HGPS cell (cell line): ENCODE results near the genes STXBP1, FPGS and ENG.

- RRBS = 6% methylated on average over 3 of the region's 6 CpGs
Observed at GRCh38 chr9:127539571-127540017, 29.3 kb downstream of the NIBAN2 start.

- RRBS = no CpG with 5 or more reads among the region's 12 CpGs
Observed at GRCh38 chr9:127549034-127549740, 19.7 kb downstream of the NIBAN2 start.

GRCh38 chr9:127561519-127562435, 7.1 kb downstream of the NIBAN2 start:
- RRBS = no CpG with 5 or more reads among the region's 20 CpGs

DNA sequence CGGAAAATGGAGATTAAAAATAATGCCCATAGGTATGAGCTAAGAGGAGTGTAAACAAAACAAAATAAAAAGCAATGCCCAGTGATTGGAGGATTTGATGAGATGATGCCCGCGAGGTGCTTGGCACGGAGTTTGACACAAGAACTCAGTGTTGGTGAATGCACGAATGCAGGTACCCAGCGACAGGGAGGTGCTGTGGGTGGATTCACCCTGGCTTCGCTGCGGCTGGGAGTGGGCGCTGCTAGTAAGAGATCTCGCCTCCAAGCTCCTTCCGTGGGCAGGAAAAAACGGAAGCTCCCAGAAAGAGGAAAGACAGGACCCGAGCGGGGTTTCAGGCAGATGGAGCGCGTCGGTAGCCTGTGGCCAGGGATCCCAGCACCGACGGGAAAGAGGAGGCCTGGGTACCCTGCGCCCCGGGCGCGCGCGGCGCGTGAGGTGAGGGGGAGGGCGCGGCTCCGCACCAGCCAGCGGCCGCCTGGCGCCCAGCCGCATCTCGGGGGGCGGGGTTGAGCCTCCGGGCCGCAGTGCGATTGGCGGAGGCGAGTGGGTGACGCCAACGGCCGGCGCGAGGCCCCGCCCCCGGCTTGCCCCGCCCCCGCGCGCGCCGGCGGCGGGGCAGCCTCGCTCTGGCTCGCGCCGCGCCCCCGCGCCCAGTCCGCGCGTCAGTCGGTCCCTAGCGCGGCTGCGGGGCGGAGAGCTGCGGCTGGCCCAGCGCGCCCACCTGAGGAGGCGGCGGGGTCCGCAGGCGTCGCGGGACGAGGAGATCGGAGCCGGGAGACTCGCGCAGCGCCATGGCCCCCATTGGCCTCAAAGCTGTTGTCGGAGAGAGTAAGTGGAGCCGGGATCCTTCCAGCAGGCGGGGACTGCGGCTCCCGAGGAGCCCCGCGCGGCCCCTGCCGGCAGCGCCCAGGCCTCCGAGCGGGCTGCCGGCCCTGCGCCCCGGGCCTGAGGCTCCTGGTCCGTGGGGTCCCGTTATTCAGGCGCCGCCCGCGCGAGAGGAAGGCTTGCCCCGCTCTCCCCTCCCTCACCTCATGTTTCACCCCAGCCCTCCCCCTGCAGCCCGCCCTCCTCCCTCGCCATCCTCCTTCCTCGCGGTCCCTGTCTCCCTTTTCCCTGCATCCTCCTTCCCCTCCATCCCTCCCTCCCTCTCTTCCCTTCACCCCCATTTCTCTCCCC, at the start of gene STXBP1:
Gene STXBP1 (plus strand): TSS at position 665 of the 1,176 bp plus-strand sequence.
- RRBS = 1% methylated on average over 32 of the region's 113 CpGs

DNA sequence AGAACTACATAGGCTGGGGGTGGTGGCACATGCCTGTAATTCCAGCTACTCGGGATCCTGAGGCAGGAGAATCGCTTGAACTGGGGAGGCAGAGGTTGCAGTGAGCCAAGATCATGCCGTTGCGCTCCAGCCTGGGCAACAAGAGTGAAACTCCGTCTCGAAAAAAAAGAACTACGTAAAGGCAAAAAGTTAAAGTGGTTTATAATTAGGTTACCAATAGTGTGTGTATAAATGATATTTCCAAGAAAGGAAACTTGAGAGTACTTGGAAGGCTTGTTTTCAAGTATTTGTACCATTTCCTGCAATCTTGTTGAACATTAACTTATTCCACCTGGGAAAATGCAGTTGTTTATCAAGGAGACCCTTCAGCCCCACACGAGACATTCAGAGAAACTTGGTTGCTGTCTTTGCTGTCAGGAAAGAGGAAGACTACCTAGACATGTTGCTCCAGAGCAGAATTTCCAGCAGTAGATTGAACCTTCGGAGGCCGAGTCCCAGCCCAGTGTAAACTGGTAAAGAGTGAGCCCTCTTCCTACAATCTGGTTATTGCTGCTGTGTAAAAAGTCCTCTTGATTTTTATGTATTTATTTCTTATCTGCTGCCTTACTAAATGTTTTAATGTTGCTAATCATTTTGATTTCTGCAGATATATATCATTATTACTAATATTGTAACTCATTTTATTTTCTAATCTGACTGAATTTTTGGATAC, 30.1 kb downstream of the STXBP1 start:
- RRBS = no CpG with 5 or more reads among the region's 10 CpGs

DNA sequence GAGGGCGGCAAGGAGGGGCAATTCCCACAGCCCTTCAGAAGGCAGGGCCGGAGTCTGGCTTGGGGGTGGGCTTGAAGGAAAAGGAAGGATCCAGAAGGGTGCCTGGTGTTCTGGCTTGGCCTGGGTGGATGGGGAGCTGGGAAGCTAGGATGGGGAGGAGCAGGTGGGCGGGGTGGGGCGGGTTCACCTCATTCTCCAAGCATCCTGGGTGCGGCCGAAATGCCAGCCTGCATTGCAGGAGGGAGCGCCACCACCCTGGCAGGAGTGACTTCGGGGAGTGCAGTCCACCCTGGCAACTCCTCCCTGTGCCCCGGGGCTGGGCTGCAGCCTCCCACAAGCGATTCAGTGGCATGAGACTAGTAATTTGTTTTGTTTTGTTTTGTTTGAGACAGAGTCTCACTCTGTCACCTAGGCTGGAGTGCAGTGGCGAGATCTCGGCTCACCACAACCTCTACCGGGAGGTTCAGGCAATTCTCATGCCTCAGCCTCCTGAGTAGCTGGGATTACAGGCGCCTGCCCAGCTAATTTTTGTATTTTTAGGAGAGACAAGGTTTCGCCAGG, 5.5 kb downstream of the TTC16 start:
- RRBS = no CpG with 5 or more reads among the region's 15 CpGs

GRCh38 chr9:127742272-127743042, 7.4 kb upstream of the TOR2A start:
- RRBS = 29% methylated on average over 4 of the region's 43 CpGs

GRCh38 chr9:127777364-127778006, 981 bp downstream of the SH2D3C start:
- RRBS = no CpG with 5 or more reads among the region's 18 CpGs

DNA sequence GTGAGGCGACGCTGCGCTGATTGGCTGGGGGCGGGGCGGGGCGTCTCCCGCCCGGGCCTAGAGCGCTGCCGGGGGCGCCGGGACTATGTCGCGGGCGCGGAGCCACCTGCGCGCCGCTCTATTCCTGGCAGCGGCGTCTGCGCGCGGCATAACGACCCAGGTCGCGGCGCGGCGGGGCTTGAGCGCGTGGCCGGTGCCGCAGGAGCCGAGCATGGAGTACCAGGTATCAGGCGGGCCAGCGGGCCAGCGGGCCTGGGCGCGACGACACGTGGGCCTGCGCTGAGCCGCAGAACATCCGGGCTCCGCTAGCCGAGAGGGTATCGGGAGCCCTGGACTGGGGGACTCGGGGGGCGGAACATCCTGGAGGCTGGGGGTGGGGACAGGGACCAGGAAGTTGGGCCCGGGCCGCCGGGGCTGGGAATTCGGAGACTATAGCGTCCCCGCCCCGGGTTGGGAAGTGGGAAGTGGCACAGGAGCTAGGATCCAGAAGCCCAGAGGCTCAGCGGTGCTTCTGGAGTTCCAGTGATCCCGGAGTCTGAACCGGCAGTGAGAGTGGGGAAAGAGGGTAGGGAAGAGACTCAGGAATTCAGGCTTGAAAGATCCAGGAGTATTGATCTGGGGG, at the start of gene FPGS:
Gene FPGS (plus strand): TSS at position 43 of the 622 bp plus-strand sequence.
- RRBS = 1% methylated on average over 32 of the region's 60 CpGs

- RRBS = 74% methylated on average over 14 of the region's 58 CpGs
Observed at GRCh38 chr9:127824986-127826186, 22.7 kb downstream of the FPGS start.

GRCh38 chr9:127826187-127827180, 23.8 kb downstream of the FPGS start:
- RRBS = 74% methylated on average over 1 of the region's 13 CpGs

DNA sequence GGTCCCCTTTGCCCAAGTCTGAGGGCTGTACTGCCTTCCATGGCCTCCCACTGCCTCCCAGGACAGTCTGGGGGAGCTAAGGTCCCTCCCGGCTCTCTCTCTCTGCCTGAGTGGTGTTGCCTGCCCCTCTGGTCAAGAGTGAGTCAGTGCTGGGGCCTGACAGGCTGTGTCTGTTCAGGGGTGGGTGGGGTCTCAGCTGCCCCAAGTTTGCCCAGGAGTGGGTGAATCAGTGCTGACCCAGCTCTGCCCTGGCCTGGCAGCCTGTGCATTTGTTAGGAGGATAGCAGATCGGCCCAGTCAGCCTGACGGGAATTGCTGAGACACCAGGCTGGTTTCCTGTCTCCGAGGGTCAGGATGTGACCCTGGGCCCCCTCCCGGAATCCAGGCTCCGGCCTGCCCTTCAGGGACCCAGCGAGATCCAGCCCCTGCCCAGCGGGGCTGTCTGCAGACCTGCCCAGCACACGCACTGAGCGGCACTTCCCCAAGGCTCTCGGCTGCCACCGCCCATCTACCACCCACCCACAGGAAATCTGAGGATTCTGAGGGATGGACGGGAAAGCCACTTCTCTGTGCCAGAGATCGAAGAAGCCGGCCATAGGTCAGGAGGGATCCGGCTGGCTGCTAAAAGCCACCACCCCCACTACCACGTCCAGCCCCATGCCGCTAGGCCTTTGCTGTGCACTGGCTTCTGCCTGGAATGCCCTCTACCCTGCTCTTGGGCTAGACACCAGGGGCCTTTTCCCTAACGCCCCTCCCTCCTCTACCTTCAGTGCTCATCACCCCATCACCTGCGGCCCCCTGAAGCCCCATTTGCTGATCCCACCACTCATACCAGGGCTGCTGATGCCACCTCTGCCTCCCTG, 15.8 kb downstream of the ENG start:
- RRBS = no CpG with 5 or more reads among the region's 20 CpGs

GRCh38 chr9:127846281-127847442, 7.8 kb downstream of the ENG start:
- RRBS = 73% methylated on average over 4 of the region's 30 CpGs

- RRBS = 7% methylated on average over 9 of the region's 46 CpGs
Observed at GRCh38 chr9:127853904-127854996, at the start of gene ENG. Gene ENG (minus strand): TSS chr9:127854658.

GRCh38 chr9:127859980-127860741, 5.7 kb upstream of the ENG start:
- RRBS = no CpG with 5 or more reads among the region's 16 CpGs

- RRBS = no CpG with 5 or more reads among the region's 1 CpG
Observed at GRCh38 chr9:127918220-127918647, 1.4 kb upstream of the ST6GALNAC4 start.

DNA sequence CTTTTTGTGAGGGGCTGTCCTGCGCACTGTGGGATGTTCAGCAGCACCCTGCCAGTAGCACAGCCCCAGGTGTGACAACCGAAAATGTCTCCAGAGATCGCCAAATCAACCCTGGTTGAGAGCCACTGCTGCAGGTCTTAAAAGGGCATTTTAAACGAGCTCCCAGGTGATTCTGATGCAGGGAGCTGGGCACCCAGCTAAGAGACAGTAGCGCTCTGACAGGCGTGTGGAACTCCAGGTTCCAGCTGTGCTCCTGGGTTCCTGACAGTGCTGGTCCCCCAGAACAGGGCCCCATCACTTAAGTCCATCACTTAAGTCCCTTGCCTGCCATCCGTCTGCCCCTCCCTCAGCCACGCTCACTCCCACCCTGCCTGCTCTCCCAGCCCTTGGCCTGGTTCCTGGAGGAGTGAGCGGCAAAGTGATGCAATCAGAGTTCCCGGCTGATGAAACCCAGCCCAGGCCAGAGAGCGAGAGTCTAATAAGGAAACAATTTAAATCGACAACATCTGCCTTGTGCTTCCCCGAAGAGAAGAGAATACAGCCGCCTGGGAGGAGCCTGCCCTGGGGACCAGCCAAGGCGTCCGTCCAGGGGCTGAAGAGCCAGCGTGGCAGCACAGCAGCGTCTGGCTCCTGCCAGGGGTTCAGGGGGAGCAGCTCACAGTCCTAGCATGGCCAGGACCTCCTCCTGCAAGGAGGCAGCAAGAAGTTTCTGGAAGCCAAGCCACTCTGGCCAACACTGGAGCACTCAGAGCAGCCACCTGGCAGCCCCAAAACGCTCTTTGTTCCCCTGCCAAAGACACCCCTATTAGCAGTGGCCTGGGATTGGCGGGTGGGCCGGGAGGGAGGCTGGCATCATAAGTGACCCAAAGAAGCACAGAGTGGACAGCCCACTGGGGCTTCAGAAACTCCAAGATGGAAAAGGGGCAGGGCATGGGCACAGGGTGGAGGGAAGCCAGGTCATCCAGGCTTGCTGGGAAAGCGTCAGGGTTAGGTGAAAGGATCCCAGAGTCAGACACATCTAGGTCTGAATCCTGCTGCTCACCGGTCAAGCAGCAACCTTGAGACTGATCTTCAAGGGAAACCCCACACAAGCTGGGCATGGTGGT, 15.2 kb downstream of the EEIG1 start:
- RRBS = no CpG with 5 or more reads among the region's 23 CpGs

DNA sequence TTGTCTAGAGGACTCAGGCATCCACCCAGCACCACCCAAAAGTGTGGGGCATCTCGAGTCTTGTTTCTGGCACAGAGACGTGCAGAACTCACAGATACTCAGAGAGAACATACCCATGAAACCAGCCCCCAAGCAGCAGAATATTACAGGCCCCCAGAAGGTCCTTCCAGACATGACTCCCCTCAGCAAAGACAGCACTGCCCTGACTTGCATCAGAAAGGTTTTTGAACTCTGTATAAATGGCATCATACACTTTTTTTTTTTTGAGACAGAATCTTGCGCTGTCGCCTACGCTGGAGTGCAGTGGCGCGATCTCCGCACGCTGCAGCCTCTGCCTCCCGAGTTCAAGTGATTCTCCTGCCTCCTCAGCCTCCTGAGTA, 10.9 kb downstream of the EEIG1 start:
- RRBS = no CpG with 5 or more reads among the region's 10 CpGs

DNA sequence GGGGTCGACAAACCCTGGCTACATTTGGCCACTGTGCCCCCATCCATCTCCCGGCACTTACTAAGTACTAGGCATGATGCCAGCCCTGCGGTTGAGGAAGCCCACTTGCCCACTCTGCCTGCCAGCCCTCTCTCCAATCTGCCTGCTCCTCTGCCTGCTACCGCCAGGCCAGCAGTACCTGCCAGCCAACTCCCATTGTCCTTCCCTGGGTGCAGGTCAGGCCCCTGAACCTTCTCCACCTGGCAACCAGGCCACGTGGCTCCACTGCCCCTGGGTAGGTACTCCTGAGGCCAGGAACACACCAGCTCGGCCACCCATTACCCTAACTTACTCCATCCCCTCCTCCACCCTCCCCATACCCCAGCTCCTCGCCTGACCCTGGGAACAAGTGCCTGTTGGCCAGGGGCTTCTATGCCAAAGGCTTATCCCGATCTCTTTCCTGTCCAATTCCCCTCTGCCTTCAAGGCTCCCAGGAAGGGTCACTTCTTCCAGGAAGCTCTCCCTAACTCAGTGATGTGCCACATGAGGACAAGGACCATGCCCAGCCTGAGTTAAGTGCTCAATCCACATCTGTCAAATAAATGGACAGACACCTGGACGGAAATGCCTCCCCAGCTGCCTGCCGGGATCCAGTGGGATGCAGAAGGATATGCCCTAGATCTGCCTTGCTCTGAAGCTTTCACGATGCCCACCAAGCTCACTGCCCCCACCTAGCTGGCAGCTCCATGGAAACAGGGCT, 6.6 kb downstream of the EEIG1 start:
- RRBS = no CpG with 5 or more reads among the region's 11 CpGs

GRCh38 chr9:127979020-127979866, 1.5 kb downstream of the EEIG1 start:
- RRBS = no CpG with 5 or more reads among the region's 19 CpGs